Parotid gland (tissue), 1 donor: ENCODE measurements around the genes DCLK1 and POSTN.

- PRO-cap = no peak
Observed at GRCh38 chr13:32126162-32126659, 94.6 kb downstream of the FRY start.

DNA sequence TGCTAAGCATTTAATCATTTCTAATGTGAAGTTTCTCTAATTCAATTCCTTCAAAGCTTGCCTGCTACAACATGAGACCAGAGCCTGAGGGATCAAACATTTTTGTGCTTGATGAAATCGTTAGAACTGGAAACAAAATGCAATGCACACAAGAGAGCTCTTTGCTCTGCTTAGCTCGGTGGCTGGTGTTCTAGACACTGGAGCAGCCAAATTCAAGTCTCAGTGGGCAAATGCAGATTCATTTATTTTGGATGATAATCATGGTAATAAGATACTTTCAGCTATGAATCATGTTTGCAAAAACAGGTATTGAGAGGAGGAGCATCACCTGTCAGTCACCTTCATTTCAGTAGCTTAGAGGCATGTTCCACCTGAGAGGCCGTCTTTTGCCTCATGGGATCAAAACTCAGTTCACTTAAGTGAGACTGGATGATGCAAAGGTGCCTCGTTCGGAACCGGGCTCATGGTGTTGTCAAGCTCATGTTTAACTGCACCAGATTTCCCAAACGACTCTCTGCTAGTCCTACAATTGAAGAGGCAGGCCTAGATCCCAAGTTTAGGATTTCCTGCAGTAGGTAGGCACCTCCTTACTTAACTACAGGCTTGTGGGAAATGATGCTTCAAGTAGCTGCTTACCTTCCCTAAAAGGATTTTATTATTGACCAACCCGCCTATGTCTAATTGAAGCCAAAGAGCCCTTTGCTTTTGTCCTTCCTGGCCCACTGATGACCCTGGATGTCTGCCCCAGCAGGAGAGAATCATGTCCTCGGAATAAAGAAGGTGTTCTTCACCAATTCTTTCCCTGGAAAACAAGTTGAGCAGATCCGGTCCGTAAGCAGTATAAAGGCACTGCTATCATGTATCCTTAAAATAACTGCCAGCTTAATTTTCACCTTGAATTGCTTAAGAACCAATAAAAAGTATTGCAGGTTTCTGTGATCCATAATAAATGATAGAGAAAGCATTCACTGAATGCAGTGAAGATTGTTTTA is 60.1 kb downstream of the ZAR1L start:
- PRO-cap = no peak

DNA sequence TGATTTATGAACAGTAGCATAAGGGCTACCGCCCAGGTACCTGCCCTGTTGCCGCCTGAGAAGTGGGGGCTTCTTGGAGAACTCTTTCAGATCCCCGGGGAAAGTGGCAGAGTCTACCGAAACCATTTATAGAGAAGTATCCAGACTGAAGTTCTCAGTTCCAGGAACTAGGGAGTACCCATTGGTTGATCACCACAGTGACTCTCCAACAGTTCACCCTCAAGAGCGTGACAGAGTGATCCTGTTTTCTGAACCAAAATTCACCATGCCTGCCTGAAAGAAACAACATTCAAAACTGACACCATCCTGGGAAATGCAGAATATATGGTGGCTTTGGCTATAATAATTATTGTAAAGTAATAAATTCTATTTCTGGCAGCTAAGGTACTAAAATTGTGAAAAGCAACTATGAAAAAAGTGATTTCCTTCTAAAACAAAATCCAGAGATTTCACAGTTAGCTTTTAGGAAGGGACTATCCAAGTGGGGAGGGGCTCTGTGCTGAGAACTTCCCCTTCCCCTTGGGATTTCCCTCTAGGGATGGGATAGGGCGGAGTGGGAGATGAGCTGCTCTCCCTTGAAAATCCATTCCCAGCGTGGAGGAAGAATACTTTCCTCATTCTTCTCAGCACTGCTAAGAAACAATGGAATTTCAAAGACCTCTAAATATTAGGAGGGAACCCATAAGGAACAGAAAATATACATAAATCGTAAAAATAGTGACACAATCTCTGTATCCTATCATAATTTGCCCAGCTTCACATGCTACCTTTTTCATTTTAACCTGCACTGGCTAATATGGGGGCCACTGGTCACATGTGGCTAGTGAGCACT is 1.0 kb upstream of the N4BP2L1 start:
- PRO-cap = no peak

GRCh38 chr13:32537835-32537953 is 901 bp downstream of the N4BP2L2 start:
- PRO-cap = no peak

GRCh38 chr13:32845945-32846480 is 170.2 kb upstream of the KL start:
- PRO-cap = no peak

DNA sequence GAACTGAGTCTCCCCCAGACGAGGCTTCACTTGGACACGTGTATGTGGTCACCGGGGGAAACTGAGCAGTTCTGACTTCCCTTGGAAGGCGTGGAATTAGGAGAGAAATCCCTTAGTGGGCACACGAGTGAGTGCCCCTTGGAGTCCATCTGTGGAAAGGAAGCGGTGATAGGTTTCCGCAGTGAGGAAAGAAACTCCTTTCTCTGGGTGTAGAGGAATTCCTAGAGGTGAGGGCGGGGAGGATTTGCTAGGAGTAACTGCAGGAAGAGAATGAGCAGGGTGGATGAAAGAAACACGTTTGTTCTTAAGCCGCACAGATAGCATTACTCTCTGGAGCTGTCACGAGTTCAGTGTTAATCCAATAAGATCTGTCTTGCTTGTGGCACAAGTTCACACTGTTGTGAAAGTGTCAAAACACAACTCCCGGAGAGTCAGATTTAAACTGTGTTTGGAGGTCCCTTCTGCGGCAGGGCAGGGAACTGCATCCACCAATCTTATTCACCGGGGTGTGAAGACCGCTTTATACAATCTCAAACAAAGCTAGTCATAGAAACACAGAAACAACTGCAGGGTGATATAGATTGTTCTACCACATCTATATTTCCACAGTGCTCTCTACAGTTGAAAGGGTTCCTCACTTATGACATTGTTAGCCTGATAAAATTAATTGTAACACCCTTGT is 1.3 kb downstream of the KL start:
- PRO-cap = bidirectional peak, plus-strand start at position 440 of the sequence, minus-strand start at position 272 of the sequence

DNA sequence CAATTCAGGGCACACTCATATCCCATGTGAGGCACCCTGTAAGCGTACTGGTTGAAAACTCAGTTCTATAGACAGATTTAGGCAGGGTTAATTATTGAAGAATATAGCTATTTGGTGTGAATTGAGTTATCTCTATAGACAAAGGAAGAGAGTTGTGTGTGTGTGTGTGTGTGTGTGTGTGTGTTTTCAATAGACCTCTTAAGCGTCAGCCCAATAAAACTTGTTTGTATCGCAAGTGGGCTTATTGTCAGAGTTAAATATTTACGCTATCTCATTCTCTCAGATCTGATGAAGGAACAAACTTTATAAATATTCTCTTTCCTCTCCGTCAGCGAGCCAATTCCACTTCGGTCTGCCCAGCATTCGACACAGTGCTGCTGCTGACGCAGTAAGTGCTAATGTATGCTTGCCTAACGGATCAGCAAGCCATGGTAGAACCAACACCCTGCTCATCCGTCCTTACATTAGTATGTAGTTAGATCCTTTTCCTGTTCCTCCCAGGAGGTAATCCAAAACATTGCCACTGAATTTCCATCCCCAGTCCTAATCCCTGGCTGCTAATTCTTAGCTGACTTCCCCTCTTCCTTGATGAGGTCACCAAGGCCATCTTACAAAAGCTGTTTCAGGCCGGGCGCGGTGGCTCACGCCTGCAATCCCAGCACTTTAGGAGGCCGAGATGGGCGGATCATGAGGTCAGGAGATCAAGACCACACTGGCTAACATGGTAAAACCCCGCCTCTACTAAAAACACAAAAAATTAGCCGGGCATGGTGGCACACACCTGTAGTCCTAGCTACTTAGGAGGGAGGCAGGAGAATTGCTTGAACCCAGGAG is 88.1 kb downstream of the STARD13 start:
- PRO-cap = no peak

- PRO-cap = no peak
Observed at GRCh38 chr13:33228109-33228612, 57.4 kb downstream of the STARD13 start.

GRCh38 chr13:33232860-33233314 is 52.7 kb downstream of the STARD13 start:
- PRO-cap = no peak

- PRO-cap = no peak
Observed at GRCh38 chr13:33233316-33234069, 52.1 kb downstream of the STARD13 start.

DNA sequence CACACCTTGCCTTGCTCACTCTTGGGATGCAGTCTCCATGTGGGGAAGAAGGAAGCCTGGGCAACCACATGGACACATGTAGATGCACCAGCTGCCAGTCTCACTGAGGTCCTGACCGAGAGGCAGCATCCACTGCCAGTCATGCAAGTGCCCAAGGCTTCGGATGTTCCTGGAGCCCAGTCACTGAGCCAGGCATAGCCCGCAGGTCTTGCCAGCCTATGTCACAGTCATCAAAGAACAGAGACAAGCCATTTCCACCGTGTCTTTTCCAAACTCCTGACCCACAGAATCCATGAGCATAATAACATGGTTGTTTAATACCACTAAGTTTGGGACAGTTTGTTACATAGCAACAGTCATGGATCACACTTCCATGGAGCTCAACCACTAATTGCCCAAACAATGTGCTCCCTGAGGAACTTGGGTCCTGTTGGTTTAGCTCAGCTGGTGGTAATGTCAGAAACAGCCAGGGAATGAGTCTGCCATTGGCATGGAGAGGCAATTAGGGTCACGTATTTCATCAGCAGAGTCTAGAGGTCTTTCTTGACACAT is 21.5 kb downstream of the STARD13 start:
- PRO-cap = no peak

DNA sequence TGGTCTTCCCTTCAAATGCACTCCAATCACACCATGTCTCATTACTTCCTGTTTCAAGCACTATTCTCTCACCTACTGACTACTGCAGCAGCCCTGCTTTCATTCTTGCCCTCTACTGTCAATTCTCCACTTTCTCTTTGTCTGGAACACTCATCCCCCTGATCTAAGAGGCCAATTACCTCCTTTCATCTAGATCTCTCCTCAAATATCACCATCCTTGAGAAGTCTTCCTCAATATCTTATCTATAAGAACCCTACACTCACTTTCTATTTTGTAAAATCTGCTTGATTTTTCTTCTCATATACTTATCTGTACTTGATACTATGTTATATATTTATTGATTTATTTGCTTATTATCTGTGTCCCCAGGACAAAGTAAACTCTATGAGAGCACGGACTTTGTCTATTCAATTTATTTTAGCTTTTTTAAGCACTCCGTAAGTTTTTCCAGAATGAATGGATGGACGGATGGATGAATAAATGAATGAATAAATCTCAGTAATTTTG is 31.9 kb upstream of the STARD13 start:
- PRO-cap = no peak

DNA sequence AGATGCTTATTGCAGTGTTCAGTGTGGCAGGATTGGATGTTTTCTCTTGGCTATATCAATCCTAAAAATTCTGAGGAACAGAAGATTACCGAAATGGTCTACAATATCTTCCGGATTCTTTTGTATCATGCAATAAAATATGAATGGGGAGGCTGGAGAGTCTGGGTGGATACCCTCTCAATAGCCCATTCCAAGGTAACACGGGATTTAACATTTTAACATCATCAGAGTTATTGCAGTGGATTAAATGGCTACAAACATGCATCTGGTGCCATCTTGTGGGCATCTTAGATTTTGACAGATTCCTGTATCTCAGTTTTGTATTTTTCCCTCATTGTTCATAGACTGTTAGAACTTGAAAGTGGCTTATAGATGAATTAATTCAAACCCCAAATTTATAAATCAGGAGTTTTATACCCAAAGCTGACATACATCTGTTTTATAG is 215.0 kb downstream of the NBEA start:
- PRO-cap = no peak

- PRO-cap = no peak
Observed at GRCh38 chr13:35848217-35848520, 283.0 kb downstream of the DCLK1 start.

DNA sequence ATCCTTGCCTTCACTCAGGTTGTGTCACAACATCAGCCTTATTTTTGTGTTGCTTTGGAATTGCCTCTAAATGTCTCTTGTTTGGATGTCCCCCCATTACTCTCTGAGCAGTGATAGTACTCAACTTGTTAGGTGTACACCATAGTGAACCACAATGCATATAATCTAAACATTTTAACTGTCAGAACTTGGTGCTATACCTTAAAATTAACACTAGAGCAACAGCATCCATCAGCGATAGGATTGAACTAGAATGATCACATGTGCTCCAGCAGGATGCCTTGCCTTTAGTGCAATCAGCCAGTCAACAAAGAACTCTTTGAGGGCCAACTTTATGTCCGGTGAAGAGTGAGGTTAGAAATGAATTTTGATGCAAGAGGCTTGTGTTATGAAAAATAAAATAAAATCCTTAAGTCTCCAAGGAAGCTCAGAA is 61.5 kb downstream of the DCLK1 start:
- PRO-cap = no peak

GRCh38 chr13:36070099-36070557 is 61.1 kb downstream of the DCLK1 start:
- PRO-cap = no peak

- PRO-cap = unidirectional peak, minus-strand start at chr13:36131323; unidirectional peak, minus-strand start at chr13:36131422
Observed at GRCh38 chr13:36131226-36131793, at the start of gene DCLK1. Gene DCLK1 (minus strand): TSS chr13:36131382.

GRCh38 chr13:36359447-36360071 is 13.4 kb upstream of the SPART start:
- PRO-cap = no peak

DNA sequence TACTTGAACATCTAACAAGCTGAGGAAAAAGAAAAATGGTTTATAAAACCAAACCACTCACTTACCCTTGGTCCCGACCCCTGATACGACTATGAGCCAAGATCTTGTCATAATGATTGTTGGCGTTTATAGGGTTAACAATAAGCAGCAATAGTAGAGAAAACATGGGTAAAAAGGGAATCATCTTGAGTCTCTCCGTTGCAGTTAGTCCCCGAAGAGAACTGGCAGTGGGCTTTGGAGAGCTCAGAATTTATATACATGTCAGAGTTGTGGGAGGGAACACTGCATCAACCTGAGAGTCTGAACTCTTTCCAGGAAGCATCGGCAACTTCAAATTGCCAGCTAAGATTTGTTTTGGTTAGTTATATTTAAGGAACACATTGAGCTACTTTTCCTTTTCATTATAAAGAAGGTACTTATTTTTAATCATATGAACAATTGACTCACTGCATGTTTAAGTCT is at the start of gene POSTN:
POSTN (minus strand) TSS at position 226 of the 462 bp plus-strand sequence.
- PRO-cap = no peak

- PRO-cap = no peak
Observed at GRCh38 chr13:37868393-37869641, 755 bp downstream of the TRPC4 start.